Renal cortical epithelial cell (primary cell): Measurements from ENCODE around the gene PSMB1.

- RRBS: 0% methylated on average over 3 of the region's 53 CpGs
Observed at GRCh38 chr6:170552450-170553636, at the start of gene PSMB1. PSMB1 (minus strand) TSS chr6:170553307.

DNA sequence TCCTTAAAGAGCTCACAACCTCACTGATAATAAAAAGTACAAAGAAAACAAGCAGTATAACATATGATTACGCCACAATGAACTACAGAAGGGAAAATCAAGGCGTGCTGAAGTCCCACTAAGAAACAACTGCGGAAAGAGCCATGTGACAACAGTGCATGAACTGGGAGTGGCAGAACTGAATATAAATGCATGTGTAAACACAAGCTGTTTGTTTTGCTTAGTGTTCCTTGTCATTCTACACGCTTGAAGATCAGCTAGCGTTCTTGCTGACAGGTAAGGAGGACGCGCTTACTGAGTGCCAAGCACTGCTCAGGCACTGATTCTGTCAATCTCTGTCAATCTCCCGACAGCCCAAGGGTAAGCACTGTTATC lies 517 bp upstream of the PSMB1 start:
- RRBS: no CpG with 5 or more reads among the region's 8 CpGs

DNA sequence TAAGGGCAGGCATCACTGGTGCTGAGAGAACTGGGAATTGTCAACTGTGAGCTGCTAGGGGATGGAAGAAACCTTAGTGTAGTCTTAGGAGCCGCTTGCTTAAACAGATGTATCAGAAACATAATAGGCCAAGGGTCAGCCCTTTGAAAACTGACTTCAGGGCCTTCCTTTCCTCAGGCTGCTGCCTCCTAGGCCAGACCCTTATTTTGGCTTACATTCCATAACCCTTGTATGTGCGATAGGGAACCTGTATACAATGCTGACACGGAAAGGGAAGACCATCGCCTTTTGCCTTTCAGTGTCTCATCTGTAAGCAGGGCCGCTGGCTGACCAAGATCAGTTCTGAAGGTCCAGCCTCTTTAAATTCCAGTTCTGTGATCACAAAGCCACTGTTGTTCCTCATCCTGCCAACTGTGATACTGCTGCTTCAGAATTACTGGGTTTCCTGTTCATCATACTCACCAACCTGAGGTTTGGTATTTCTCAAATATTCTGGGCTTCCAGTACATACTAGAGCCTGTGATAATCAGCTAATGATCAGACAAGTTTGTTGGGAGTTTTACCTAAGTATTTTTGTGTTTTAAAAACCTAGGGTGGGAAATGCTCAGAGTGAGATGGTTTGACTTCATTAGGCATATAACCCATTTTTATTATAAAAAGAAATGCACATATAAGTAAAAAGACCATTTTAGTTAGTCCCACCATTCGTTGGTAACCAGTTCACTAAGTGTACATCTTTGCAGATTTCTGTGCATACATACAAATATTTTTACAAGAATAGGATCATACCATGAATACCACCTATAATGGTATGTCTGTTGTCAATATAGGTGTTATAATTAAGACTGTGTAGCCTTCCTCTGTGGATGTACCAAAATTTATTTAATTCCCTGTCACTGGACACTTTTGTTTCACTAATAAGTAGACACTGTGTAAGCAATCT lies 7.7 kb downstream of the PDCD2 start:
- RRBS: no CpG with 5 or more reads among the region's 6 CpGs